Uterus (tissue), 7 donors: ENCODE measurements around a stretch of chr4.

DNA sequence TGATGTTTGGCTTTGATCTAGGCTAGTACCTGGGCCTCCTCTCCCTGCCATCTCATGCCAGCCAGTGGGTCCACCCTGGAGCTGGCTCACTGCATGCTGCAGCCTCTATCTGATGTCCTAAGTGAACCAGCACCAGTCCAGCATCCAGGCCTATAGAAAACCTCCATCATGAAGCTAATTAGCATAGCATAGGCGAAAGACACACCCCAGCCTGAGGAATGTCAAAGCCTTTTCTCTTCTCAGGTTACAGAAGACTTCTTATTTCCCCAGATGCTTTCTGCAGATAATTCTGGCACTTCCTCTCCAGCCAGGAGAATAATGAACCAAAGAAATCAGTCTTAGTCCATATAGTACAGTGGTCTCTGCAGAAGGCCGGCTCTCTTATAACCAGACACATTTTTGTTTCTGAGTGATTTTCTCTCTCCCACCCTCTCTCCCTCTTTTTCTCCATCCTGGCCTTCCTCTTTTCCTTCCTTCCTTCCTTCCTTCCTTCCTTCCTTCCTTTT is 335.7 kb upstream of the KLF3 start:
- PRO-cap, 4 experiments = no peak in any of the 4 experiments
- RAMPAGE, long total RNA, 2 experiments = no peak in any of the 2 experiments
- RRBS = no CpG with 5 or more reads among the region's 2 CpGs

- PRO-cap, 4 experiments = peak in 4 of 4 experiments; most common plus-strand start chr4:38667340 (in 4); most common minus-strand start chr4:38667227 (in 2)
- RAMPAGE, long total RNA, 2 experiments = no peak in any of the 2 experiments
- RRBS = no CpG with 5 or more reads among the region's 14 CpGs
Measured at GRCh38 chr4:38666742-38668098, 3.2 kb downstream of the KLF3 start.

DNA sequence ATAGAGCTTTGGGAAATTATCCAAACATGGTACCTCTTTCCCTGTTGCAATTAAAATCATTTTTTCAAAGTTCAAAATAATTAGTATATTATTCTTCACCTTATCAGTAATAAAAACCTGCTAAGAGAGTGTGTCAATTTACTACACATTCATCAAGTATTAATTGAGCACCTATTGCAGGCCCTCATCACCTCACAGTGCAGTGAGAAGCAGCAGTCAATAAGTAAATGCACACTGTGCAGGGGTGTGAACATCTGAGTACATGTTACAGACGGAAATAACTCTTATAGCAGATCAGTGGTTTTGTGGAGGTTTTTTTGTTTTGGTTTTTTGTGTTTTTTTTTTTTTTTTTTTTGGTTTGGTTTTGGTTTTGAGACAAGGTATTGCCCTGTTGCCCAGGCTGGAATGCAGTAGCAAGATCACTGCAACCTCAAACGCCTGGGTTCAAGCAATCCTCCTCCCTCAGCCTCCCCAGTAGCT is 20.2 kb downstream of the KLF3 start:
- PRO-cap, 4 experiments = no peak in any of the 4 experiments
- RAMPAGE, long total RNA, 2 experiments = no peak in any of the 2 experiments
- RRBS = no CpG with 5 or more reads among the region's 2 CpGs

- PRO-cap, 4 experiments = no peak in any of the 4 experiments
- RAMPAGE, long total RNA, 2 experiments = no peak in any of the 2 experiments
- RRBS = no CpG with 5 or more reads among the region's 5 CpGs
Measured at GRCh38 chr4:38687442-38688224, 23.6 kb downstream of the KLF3 start.

- PRO-cap, 4 experiments = no peak in any of the 4 experiments
- RAMPAGE, long total RNA, 2 experiments = no peak in any of the 2 experiments
- RRBS = no CpG with 5 or more reads among the region's 11 CpGs
Measured at GRCh38 chr4:38689048-38690036, 25.3 kb downstream of the KLF3 start.

- PRO-cap, 4 experiments = no peak in any of the 4 experiments
- RAMPAGE, long total RNA, 2 experiments = no peak in any of the 2 experiments
- RRBS = no CpG with 5 or more reads among the region's 6 CpGs
Measured at GRCh38 chr4:38701674-38702265, 37.8 kb downstream of the KLF3 start.

GRCh38 chr4:38802705-38803091 is 1.9 kb downstream of the TLR1 start:
- PRO-cap, 4 experiments = no peak in any of the 4 experiments
- RAMPAGE, long total RNA, 2 experiments = no peak in any of the 2 experiments
- RRBS = no CpG with 5 or more reads among the region's 8 CpGs

- PRO-cap, 4 experiments = peak in 2 of 4 experiments; most common plus-strand start chr4:38868091 (in 1); most common minus-strand start chr4:38868185 (in 1)
- RAMPAGE, long total RNA, 2 experiments = no peak in any of the 2 experiments
- RRBS = 2% methylated on average over 13 of the region's 22 CpGs
Measured at GRCh38 chr4:38867899-38868224, 256 bp downstream of the FAM114A1 start.

- PRO-cap, 4 experiments = no peak in any of the 4 experiments
- RAMPAGE, long total RNA, 2 experiments = no peak in any of the 2 experiments
- RRBS = no CpG with 5 or more reads among the region's 4 CpGs
Measured at GRCh38 chr4:38949524-38949935, 81.9 kb downstream of the FAM114A1 start.

DNA sequence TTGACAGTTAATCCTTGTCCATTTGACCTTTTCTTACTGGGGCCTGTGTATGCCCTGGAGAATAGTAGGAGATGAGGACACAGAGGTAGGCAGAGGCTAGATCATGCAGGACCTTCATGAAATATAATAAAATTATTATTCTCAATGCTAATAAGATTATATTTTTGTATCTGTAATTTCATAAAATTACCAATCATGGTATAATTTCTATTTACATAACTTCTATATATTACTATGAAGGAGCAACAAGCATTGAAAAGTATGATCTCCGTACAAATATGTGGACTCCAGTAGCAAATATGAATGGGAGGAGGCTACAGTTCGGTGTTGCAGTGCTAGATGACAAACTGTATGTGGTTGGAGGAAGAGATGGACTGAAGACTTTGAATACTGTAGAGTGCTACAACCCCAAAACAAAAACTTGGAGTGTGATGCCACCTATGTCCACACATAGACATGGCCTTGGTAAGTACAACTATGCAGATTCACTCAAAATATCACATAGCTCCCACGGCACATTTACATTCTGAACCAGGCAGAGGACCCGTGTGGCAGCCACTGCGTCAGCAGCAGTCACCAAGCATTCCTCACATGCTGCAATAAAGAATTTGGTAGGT is 41.1 kb downstream of the KLHL5 start:
- PRO-cap, 4 experiments = no peak in any of the 4 experiments
- RAMPAGE, long total RNA, 2 experiments = start-site peak on the plus strand in 1 of 2 experiments, centred at position 196 of the sequence, 9 reads per replicate
- RRBS = no CpG with 5 or more reads among the region's 5 CpGs

GRCh38 chr4:39306418-39306731 is 59.8 kb downstream of the RFC1 start:
- PRO-cap, 4 experiments = no peak in any of the 4 experiments
- RAMPAGE, long total RNA, 2 experiments = no peak in any of the 2 experiments
- RRBS = no CpG with 5 or more reads among the region's 7 CpGs

DNA sequence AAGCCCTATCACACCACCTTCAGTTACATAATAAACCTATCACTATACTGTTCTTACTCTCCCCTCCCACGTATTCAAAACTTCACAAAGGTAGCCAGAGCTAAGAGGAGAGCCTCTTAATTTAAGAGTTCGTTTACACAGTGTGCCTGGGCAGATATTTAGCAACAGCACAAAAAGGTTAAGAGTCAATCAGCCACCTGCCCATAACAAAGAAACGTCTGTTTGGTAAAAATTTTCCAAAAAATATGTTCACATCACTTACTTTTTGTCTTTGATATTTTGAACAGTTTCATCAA is 25.0 kb downstream of the RFC1 start:
- PRO-cap, 4 experiments = no peak in any of the 4 experiments
- RAMPAGE, long total RNA, 2 experiments = no peak in any of the 2 experiments
- RRBS = no CpG with 5 or more reads among the region's 3 CpGs

GRCh38 chr4:39568916-39569409 is 41.7 kb upstream of the UGDH start:
- PRO-cap, 4 experiments = no peak in any of the 4 experiments
- RAMPAGE, long total RNA, 2 experiments = no peak in any of the 2 experiments
- RRBS = no CpG with 5 or more reads among the region's 4 CpGs

DNA sequence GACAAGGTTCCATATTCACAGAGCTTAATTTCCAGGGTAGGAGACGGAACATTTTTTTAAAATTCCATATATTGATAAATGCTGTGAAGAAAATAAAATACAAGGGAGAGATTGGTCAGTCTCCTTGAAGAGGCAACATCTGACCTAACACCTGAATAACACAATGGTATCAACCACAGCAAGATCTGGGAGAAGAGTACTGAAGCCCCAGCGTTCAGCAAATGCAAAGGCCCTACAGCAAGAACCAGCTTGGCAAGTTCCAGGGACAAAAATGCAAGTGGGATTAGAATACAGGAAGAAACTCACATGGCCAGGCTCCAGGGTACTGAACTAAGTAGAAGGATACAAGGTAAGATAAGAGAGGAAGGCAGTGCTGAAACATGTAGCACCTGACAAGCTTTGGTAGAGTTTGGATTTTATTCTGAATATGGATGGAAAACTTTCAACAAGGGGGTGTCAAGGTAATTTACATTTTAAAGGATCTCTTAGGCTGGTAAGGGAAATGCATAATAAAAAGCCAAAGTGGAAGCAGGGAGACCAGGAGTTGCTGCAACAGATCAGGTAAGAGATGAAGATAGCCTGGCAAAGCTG is 3.6 kb downstream of the SMIM14 start:
- PRO-cap, 4 experiments = no peak in any of the 4 experiments
- RAMPAGE, long total RNA, 2 experiments = no peak in any of the 2 experiments
- RRBS = no CpG with 5 or more reads among the region's 2 CpGs

DNA sequence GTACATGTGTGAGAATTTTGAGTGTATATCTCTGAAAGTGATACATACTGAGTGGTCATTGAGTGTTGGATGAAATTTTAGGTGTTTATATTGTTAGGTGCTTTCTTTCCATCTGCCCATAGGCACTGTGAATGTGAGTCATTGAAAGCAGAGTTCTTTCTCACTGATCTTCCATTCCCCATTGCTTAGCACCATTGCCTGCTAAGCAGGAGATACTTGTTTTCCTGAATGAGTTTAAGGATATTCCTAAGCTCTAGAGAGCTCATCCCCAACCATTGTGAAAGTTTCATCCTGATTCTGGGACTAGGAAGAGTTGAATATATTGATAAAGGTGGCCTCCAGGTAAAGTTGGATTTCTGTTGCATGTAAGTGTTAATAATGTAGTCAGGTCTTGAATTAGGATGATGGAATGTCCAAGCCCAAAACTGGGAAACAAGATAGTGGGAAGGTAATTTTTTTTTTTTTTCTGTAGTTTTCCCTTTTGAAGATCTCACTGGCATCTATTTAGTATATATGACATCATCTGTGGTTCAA is 22.0 kb downstream of the UBE2K start:
- PRO-cap, 4 experiments = no peak in any of the 4 experiments
- RAMPAGE, long total RNA, 2 experiments = no peak in any of the 2 experiments

DNA sequence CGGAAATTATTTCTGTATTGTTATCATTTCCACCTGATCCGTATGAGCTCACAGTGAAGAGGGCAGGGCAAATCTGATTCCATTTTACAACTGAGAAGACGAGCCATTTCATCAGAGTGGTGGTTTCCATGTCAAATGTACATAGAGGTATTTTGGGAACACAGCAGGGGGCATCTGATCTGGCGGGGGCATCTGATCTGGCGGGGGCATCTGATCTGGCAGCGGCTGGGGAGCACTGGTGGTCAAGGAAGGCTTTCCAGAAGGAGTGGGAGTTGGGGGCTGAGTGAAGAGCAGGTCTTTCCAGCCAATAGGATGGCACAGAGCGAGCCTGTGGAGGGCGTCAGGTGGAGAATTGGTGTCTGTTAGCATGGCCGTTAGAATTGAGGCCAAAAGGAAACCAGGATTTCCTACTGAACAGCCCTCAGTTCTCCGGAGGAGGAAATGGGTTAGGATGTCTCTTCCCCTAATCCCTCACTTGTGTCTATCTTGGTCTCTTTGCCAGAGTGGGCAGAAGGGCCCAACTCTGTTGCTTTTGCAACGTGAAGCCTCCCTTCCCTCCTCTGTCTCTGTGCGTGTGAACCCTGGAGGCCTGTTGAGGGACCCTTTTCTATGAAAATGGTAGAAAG is 41.3 kb downstream of the RHOH start:
- PRO-cap, 4 experiments = no peak in any of the 4 experiments
- RAMPAGE, long total RNA, 2 experiments = no peak in any of the 2 experiments
- RRBS = no CpG with 5 or more reads among the region's 12 CpGs

- PRO-cap, 4 experiments = no peak in any of the 4 experiments
- RAMPAGE, long total RNA, 2 experiments = no peak in any of the 2 experiments
- RRBS = no CpG with 5 or more reads among the region's 8 CpGs
Measured at GRCh38 chr4:40254929-40255556, 58.2 kb downstream of the RHOH start.

- PRO-cap, 4 experiments = no peak in any of the 4 experiments
- RAMPAGE, long total RNA, 2 experiments = no peak in any of the 2 experiments
- RRBS = no CpG with 5 or more reads among the region's 8 CpGs
Measured at GRCh38 chr4:40283397-40283788, 51.7 kb upstream of the CHRNA9 start.

DNA sequence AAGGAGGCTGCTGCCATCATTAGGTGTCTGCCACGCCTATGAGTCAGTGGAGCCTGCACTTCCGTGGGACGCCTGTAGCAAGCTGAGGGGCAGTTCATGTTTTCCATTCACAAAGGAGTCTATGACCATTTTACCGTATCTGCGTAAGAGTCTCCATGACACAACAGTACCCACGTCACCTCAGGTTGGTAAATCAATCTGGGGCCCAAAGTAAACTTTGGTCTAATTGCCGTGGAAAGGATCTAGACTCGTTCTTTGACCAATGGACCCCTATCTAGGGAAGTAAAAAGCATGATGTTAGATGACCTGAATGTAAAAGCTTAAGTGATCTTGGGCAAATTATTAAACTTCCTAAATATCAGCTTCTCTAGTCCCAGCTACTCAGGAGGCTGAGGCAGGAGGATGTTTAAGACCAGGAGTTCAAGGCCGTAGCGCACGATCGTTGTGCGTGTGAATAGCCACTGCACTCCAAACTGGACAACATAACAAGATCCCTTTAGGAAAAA is 50.9 kb upstream of the CHRNA9 start:
- PRO-cap, 4 experiments = no peak in any of the 4 experiments
- RAMPAGE, long total RNA, 2 experiments = no peak in any of the 2 experiments
- RRBS = no CpG with 5 or more reads among the region's 13 CpGs

DNA sequence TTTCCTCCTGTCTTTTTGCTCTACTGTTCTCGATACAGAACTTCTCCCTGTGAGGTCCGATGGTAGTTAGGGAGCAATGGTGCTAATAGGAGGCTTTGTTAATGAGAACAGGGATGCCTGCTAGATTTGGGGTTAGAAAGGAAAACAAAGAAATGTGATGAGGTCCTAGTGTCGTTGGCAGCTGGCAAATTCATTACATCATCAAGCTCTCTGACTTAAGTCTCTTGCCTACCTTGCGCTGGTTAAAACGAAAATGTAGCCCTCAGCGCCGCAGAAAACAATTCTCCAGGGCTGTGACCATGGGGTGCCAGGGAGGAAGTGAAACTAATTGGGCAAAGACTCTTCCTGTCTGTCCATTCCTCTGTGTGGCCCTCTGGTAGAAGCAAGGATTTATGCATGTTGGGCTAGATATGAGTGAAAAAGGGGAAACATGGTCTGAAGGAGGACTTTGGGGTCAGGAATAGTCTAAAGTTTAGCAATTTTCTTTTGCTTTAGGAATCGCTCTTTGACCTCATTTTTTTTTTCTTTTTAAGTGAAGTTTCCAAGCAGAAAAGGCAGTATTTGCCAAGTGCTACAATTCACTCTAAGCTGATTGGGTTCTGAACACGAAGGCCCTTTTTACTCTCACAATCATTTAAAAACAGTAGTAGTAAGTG is 27.5 kb upstream of the CHRNA9 start:
- PRO-cap, 4 experiments = no peak in any of the 4 experiments
- RAMPAGE, long total RNA, 2 experiments = no peak in any of the 2 experiments
- RRBS = no CpG with 5 or more reads among the region's 9 CpGs